M059J (cell line): ENCODE results near the genes IGF1R and LYSMD4.

GRCh38 chr15:98017599-98018114 is 57.2 kb downstream of the ARRDC4 start:
- RAMPAGE, long total RNA = no peak

- RAMPAGE, long total RNA = no peak
These were observed 219.9 kb upstream of the IGF1R start for GRCh38 chr15:98428296-98428991.

DNA sequence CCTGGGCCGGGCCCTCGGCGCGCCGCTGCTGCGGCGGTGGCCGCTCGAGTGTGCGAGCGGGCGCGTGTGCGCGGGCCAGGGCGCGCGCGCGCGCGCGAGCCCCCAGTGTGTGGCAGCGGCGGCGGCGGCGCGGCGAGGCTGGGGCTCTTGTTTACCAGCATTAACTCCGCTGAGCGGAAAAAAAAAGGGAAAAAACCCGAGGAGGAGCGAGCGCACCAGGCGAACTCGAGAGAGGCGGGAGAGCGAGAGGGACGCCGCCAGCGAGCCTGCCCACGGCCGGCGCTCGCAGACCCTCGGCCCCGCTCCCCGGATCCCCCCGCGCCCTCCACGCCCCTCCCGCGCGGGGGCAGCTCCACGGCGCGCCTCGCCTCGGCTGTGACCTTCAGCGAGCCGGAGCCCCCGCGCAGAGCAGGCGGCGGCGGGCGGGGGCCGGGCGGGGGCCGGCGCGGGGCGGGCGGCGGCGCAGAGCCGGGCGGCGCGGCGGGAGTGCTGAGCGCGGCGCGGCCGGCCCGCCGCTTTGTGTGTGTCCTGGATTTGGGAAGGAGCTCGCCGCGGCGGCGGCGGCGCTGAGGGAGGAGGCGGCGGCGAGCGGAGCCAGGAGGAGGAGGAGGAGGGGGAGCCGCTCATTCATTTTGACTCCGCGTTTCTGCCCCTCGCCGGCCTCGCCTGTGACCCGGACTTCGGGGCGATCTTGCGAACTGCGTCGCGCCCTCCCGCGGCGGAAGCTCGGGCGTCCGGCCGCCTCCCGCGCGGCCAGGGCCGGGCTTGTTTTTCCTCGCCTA is at the start of gene IGF1R:
Gene IGF1R (plus strand): TSS at position 105 of the 782 bp plus-strand sequence.
- RAMPAGE, long total RNA = no peak

GRCh38 chr15:98650433-98651564 is 2.5 kb downstream of the IGF1R start:
- RAMPAGE, long total RNA = no peak

GRCh38 chr15:98668688-98669333 is 20.5 kb downstream of the IGF1R start:
- RAMPAGE, long total RNA = no peak

DNA sequence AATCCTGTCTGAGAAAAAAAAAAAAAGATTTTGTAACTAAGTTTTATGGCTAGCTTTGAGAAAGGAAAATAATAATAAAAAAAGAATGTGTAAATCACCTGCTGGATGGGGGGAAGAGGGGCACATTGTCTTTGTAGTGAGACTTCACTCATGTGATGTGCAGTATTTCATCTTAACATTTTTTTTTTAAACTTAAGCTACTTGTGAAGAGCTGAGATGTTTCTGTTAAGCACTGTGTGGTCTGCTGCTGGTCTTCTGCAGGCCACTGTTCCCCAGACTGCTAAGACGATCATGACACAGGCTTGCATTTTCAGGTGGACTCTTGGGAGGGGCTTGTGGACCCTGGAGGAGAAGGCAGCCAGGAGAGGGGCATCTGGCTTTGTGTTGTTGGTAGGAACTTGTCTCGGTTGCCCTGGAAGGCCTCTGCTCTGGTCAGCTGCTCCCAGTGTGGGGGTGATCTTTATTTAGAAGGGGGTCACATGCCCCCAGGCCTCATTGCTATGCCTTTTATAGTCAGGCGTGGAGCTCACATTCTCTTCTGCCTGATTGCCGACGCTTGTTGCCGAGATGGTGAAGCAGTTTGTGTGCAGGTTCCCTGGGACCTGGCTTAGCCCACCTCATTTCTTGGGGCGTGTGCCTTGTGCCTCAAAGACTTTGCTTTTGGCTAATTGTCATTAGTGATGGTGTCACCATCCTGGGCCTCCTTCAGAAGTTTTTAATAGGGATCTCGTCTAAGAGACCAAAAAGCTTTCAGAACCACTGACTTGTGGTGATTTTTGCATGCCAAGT is 66.5 kb downstream of the IGF1R start:
- RAMPAGE, long total RNA = no peak

- RAMPAGE, long total RNA = no peak
These were observed 149.9 kb downstream of the IGF1R start for GRCh38 chr15:98797988-98798792.

DNA sequence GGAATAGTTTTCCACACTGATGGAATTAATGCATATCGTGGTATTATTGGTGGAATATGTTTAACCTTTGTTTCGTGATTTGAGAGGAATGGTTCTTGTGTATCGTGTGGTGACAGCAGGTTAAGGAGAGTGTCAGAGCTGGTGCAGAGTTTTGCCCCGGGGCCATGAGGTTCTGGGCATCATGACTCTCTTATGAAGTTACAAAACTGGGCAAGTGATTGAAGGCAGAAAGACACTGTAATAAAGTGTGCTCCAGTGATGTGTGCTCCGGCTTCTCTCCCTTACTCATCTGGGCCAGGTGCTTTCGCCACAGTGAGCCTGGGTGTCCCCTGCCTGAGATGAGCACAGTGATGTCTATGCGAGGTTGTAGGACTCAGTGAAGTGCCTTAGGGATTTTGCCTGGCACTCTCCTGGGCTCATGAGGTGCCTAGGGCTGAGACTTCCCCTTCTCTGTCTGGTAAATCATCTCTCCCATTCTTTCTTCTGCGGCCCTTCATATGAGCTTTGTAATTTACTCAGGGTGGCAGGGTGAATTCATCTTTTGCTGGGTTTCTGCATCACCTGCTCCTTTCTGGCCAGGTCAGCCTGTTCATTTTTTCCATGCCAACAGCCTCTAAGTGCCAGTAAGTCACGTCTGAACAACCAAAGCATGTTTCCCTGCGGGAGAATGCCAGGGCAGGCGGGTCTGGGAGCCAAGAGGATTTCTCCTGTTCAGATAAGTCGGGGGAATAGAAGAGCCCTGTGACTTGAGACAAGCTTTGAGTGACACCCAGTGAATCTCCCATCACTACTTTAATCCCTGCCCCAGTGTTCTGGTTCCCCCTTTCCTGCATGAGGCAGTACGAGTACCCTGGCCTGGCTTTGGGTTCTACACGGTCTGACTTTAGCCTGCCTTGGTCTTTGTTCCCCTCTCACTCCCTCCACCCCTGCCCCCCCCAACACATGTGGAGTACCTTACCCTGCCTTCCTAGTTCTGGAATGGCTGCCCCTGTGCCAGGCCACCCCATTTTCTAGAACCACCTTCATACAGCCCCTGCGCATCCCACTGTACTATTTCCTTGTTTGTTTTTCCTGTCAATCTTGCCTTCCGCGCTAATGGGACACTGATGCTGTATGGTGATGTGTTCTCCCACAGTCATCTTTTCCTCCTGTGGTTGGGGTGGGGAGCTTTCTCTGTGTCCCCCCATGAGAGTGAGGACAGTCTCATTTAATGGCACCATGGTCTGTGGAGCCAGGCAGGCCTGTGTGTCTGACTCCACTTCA is 153.1 kb downstream of the PGPEP1L start:
- RAMPAGE, long total RNA = no peak

DNA sequence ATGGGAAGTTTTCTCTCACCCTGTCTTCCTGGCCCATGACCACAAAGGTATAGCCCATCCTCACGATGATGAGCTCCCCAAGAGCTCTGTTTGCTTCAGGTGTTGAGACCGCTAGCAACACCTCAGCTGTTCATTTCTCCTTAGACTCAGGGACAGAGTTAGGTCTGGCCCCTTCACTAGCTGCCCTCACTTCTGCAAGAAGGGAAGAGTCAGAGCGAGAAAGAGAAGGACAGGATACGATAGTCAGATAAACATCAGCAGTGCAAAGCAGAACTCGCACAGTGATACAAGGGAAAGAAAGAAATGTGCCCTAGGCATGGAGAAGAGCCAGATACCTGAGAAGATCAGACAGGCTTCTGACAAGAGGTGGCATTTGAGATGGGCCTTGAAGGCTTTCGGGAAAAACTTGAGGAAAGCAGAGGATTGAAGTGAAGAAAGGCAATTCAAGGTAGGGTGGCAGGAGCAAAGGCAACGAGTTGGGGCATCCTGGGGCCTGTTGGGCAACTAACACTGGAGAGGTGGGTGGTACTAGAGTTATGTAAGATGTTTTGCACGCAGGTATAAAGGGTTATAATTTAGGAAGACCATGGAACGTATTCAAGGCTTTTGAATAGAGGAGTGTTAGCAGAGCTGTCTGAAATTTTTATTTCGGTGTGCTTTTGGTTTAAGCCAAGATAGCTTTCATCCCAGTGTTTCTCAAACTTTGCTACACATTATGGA is 106.0 kb downstream of the PGPEP1L start:
- RAMPAGE, long total RNA = no peak

- RAMPAGE, long total RNA = no peak
These were observed 84.4 kb downstream of the PGPEP1L start for GRCh38 chr15:98923104-98923778.

- RAMPAGE, long total RNA = no peak
These were observed 68.4 kb downstream of the PGPEP1L start for GRCh38 chr15:98939069-98939618.

GRCh38 chr15:99014319-99015528 is 7.1 kb upstream of the PGPEP1L start:
- RAMPAGE, long total RNA = no peak

GRCh38 chr15:99097954-99098387 is 6.9 kb upstream of the SYNM start:
- RAMPAGE, long total RNA = no peak

- RAMPAGE, long total RNA = no peak
These were observed 69.8 kb downstream of the SYNM start for GRCh38 chr15:99174210-99175553.

DNA sequence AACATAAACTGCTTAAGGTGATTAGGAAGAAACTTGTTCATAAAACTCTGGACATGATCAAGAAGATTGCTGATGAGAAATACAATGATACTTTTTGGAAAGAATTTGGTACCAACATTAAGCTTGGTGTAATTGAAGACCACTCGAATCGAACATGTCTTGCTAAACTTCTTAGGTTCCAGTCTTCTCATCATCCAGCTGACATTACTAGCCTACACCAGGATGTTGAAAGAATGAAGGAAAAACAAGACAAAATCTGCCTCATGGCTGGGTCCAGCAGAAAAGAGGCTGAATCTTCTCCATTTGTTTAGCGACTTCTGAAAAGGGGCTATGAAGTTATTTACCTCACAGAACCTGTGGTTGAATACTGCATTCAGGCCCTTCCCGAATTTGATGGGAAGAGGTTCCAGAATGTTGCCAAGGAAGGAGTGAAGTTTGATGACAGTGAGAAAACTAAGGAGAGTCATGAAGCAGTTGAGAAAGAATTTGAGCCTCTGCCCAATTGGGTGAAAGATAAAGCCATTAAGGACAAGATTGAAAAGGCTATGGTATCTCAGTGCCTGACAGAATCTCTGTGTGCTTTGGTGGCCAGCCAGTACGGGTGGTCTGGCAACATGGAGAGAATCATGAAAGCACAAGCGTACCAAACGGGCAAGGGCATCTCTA is 7.8 kb downstream of the LRRC28 start:
- RAMPAGE, long total RNA = no peak

DNA sequence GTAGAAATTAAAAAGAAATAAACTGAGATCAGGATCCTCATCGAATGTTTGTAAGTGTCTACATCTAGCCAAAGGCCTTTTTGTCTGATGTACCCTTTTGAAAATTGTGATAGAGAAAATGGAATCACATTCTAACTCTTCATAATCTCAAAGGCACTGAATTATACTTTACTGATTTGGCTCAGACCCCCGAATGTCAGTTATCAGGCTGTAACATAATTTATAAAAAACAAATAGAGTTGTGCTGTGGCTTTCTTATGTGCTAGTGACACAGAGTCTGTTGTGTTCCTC is 27.7 kb downstream of the LYSMD4 start:
- RAMPAGE, long total RNA = no peak

GRCh38 chr15:99706456-99706996 is 26.7 kb downstream of the LYSMD4 start:
- RAMPAGE, long total RNA = no peak

- RAMPAGE, long total RNA = no peak
These were observed 24.8 kb downstream of the LYSMD4 start for GRCh38 chr15:99708321-99709028.

GRCh38 chr15:99733249-99733532 is at the start of gene LYSMD4:
LYSMD4 (minus strand) TSS chr15:99733437.
- RAMPAGE, long total RNA = no peak

GRCh38 chr15:100125871-100126252 is 215.9 kb downstream of the ADAMTS17 start:
- RAMPAGE, long total RNA = no peak